Thoracic aorta endothelial cell (primary cell): ENCODE results near the genes NOL4L, SNTA1 and ASIP.

DNA sequence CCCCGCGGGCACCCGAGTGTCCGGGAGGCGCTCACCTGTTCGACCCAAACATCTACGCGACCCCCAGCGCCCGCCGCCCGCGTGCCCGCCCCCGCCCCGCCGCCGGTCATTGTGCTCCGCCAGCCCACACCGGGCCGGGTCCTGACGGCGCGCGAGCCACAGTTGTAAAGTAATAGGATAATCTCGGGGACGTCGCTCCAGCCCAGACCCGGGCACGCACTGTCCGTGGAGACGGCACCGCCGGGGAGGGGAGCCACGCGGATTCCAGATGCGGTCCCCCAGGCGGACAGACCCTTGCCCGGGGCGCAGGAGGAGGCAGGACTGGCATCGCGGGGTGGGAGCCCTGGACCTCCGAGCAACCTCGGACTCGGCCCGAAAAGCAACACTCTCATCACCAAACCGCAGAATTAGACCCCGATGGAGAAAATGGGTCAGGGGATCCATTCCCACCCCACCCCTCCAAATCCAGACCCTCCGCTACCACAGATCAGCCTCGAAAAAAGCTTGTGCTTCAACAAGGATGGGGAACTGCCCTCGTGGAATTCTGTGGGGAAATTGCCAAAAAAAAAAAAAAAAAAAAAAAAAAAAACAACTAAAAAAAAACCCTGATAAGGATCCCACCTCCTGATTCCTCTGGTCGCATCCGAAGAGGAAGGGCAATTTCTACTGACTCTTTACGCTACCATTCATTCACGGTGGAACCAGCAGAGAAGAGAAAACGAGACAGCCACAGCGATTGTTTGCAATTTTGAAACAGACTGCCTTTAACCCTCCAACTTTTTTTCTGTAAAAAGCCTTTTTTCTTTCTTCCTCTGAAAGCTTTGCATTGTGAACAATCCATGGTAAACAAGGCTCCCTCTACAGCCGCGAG is 100.4 kb downstream of the NOL4L start:
- CAGE, long polyA plus RNA = no peak

GRCh38 chr20:32485510-32485864 is 99.6 kb downstream of the NOL4L start:
- CAGE, long polyA plus RNA = no peak

- CAGE, long polyA plus RNA = no peak
Measured at GRCh38 chr20:32485865-32486337, 99.2 kb downstream of the NOL4L start.

GRCh38 chr20:32584518-32585674 is at the start of gene NOL4L:
Gene NOL4L (minus strand): TSS chr20:32585333.
- CAGE, long polyA plus RNA = no peak

DNA sequence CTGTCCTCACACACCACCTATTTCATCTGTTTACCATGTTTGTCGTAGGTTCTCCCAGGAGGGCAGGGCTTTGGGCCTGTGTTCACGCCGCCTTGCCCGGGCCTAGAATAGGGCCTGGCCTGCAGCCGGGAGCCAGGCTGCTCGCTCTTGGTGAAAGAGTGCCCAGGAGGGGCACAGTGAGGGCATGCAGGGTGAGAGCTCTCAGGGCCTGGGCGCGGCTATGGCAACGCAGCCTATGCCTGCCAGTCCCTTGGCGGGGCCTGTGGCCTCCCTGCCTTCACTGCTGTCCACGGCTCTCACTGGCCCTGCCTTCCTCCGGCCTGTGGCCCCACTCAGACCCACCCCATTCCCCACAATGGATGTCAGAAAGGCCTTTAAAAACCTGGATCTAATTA is 22.6 kb upstream of the NOL4L start:
- CAGE, long polyA plus RNA = no peak

DNA sequence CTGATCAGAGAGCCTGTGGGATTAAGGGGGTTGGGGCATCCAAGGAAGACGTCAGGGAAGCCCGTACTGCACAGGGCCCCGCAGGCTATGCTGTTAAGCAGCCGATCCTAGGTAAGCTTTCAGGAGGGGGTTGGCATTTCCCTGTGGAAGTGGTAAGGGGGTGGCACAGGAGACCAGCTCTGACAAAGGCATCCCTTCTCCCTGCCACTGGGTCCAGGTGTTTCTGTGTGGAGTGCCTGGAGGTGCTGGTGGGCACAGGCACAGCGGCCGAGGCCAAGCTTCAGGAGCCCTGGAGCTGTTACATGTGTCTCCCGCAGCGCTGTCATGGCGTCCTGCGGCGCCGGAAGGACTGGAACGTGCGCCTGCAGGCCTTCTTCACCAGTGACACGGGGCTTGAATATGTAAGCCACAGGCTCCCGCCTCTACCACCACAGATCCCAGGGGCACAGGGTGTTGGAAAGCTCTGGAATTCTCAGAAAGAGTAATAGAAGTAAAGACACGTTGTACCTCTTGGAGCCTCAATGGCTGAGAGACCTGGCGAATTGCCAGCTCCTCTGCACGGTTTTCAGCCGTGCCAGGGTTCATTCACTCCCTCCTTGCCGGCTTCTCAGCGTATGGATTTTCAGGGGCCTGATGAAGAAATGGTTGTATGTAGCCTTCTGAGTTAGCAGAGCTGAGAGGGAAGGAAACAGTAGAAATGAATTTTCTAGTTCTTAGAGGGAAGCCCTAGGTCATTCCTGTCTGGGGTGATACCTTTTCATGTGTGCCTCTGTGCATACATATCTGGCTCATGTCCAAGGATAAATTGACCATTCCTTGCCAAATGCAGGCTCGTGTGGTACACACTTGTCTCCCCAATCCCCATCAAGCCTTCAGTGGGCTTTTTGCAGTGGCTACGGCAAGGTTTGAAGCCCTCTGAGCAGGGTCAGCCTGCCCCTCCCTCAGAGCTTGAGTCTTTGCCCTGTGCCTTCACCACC is 21.2 kb upstream of the MAPRE1 start:
- CAGE, long polyA plus RNA = no peak

DNA sequence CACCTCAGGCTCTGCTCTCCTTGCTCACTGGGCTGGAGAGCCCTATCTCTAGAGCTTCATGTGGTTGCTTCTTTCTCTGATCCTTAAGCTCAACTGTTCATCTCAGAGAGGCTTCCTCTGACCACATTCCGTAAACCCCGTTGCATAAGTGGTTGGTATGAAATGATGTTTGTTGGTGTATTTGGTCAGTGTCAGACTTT is 4.1 kb downstream of the MAPRE1 start:
- CAGE, long polyA plus RNA = no peak

- CAGE, long polyA plus RNA = no peak
Measured at GRCh38 chr20:33443477-33443807, at the start of gene SNTA1. Gene SNTA1 (minus strand): TSS chr20:33443763.

DNA sequence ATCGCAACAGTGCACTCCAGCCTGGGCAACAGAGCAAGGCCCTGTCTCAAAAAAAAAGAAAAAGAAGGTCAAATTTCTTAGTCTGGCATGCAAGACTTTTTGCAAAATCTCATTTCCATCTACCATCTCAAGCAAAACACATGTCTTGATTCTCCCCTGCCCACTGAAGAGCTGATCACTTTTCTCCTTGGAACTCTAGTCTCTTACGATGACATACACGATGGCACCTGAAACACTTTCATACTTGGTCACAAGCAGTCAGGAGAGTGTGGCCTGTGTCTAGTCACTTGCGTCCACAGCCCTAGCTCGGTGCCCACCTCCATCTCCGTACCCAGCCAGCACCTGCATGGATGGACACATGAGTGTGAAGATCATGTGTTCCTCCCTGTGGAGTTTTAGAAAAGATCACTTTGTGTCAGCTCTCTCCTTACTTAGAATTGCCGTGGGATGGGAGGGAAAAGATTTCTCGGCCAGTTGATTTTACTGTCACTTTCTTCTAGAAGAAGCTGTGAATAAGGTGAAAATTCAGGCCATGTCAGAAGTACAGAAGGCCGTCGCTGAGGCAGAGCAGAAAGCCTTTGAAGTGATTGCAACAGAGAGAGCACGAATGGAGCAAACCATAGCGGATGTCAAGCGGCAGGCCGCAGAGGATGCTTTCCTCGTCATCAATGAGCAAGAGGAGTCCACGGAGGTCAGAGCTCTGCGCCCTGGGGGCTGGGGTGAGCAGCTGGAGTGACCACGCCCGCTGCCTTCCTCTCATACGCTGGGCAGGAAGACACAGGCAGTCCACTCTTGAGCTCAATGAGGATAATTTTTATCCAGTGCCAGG is 22.1 kb upstream of the C20orf144 start:
- CAGE, long polyA plus RNA = no peak

DNA sequence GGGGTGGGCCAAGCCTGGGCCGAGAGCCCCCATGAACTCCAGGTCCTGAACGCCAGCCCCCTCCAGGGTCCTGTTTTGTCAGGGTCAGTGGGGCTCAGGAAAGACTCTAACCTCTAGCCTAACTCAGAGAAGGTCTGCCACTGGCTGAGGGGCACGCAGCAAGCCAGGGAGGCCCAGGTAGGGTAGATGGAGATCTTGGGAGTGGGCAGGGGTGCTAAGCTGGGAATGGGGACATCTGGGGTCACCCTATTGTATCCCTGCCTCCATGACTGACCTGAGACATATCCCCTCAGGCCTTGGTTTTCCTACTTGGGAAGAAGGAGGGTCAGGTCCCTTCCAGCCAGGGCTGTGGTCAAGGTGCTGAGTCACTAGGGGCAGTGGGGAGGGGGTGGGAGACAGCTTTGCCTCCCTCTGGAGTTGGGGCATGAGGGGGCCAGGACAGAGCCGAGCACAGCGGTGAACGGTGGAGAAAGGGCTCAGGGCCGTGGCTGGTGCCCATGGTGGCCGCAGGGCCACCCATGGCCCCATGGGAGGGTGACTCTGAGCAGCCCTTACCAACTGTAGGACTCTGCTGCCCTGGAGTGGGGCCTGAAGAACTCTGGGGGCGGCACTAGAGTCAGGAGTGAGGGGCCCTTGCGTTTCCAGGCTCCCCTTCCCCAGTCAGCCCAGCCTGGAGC is 844 bp downstream of the NECAB3 start:
- CAGE, long polyA plus RNA = no peak

- CAGE, long polyA plus RNA = no peak
Measured at GRCh38 chr20:33718547-33718802, 1.6 kb downstream of the PXMP4 start.

DNA sequence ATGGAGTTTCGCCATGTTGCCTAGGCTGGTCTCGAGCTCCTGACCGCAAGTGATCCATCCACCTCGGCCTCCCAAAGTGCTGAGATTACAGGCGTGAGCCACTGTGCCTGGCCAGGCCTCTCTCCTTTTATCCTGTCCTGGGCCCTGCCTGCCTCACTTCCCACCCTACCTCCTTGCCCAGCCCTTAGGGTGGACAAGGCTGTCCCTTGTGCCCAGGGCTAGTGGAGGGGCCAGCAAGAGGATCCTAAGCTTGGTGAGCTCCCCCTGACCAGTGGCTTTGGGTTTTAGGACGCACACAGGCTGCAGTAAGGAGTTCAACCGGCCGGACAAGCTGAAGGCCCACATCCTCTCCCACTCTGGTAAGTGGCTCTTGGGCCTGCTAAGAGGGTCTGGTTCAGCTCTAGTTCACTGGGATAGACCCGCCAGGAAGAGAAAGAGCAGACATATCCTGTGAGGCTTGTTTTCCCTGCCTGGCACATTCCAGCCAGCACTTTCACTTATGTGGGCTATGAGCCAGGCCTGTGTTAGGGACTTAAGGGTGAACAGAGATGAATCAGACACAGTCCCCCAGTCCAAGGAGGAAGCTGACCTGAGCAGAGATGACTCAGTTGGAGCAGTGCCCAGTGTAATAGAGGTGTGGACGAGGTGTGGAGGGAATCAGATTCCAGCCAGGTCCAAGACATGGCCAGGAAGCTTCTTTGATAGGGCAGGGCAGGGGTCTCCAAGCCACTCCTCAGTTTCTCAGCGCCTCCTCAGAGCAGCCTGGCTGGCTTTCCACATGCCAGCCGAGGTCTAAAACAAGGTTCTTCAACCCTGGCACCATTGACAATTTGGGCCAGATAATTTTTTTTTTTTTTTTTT is 21.7 kb upstream of the CHMP4B start:
- CAGE, long polyA plus RNA = no peak

DNA sequence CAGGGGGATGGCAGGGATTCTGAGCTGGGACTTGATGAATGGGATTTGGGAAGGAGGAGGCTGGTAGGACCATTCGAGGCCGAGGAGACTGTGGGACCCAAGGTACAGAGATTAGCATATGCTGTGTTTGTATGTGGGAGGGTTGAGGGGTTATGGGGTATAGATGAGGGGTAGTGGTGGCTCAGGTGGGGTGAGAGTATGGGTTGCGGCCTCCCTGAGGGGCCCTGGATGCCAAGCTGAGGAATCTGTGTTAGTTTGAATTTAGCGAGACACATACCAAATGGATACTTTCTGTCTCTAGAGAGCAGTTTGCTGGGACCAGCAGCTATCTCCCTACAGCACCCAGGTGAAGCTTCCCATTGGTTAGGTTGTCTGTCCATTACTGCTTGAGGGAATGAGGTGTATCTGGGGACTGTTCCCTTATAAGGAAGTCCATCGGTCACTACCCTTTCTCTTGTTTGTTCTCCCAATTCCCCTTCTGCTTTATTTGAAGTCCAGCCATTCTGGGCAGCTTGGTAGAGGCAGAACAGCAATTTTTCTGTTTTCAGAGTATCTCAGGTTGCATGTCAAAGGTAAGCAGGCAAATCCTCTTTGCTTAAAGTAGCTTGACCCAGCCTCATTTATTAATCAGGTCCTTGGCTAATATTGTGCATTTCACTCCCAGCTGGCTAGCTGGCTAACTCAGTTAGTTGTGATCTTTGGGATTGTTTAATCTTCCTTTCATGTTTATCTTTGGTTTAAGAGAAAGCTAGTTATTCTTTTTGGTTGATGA is 15.3 kb downstream of the CHMP4B start:
- CAGE, long polyA plus RNA = no peak

DNA sequence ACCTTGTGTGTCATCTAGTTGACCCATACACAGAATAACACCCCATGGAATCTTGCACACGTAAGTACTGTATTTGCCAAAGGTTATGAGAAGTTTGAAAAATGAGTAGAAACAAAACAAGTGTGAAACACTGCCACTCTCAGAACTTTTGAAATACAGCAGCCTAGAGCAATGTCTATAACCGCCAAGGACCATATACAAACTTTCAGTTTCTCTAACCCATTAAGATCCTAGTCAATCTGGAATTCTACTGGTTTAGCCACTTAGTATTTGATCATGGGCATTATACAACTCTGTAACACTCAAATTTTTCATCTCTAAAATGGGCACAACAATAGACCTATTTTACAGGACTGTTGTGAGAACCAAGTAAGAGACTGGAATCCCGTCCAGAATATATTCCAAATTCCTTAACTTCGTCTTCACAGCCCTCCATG is 1.3 kb downstream of the EIF2S2 start:
- CAGE, long polyA plus RNA = no peak

DNA sequence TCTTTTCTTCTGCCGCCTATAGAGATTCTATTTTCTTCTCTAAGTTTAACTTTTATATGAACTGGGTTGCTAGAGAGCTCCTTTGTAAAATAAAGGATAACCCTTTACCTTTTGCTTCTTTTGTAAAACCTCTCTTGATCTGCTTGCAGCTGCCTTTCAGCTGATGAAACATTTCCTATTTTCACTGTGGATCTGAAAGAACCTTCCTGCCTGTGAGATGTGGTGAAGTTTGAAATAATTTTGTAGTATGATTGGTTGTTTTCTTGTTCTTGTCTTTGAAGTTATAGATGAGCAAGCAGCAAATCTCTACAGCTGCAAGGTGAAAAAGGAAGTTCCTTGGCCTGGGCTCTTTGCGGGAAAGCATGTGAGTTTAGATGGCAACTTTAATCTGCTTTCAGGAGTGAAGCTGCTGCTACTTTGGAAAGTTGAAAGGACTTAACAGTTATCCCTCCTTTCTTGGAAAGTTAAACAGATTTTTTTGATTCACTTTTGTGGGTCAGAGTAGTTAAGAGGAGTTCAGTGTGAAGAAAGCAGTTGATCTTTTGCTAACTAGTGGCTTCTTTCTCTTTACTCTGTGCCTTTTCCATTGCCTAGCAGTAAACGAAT is at the start of gene ASIP:
ASIP (plus strand) TSS at position 298 of the 606 bp plus-strand sequence.
- CAGE, long polyA plus RNA = no peak

DNA sequence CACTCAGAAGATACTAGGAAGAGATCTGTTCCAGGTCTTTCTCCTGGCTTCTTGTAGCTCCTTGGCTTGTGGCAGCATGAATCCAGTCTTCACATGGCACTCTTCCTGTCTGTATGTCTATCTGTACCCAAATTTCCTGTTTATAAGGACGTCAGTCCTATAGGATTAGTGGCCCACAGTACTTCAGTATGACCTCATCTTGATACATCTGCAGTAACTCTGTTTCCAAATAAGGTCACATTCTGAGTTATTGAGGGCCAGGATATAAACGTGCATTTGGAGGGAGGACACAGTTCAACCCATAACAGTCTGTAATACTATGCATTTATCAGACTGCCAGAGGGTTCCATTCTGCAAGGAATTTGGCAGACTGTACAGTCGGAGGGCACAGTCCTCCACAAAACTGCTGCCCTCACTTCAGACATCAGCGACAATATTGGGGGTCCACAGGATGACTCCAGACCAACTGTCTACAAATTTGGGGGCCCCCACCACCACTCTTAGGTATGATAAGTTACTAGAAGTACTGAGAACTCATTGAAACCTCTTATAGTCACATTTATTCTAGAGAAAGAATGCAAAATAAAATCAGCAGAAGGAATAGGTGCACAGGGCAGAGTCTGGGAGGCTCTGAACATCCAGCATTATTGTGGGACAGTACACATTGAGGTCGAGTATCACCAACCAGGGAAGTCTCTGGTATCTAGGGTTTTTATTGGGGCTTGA is 57.4 kb upstream of the DYNLRB1 start:
- CAGE, long polyA plus RNA = no peak

DNA sequence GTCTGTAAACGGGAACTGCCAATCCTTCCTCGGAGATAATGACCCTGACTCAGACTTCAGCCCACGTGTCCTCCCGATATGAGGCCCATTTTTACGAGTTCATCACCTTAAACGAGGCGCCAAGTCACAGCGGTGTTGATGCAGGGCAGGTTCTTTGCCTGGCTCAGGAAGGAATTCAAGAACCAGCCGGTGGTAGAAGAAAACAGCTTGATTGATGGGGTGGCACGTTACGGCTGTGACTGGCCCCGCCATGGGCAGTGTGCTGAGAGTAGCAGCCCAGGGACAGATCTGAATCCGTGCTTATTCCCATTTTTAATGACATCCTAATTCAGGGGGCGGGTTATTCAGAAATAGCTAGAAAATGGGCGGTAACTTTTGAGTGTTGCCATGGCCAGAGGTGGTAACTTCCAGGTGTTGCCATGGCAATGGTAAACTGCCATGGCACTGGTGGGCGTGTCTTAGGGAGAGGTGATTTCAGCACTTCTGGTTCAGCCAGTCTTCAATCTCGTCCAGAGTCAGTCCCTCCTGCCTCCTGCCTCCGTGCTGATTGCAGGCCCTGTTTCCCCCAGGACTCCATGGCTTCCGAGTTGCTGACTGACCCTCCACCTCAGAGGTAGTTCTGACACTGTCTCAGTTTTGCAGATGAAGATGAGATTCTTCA is 9.1 kb upstream of the MAP1LC3A start:
- CAGE, long polyA plus RNA = no peak

GRCh38 chr20:34874686-34875258 is 1.6 kb upstream of the ACSS2 start:
- CAGE, long polyA plus RNA = no peak

DNA sequence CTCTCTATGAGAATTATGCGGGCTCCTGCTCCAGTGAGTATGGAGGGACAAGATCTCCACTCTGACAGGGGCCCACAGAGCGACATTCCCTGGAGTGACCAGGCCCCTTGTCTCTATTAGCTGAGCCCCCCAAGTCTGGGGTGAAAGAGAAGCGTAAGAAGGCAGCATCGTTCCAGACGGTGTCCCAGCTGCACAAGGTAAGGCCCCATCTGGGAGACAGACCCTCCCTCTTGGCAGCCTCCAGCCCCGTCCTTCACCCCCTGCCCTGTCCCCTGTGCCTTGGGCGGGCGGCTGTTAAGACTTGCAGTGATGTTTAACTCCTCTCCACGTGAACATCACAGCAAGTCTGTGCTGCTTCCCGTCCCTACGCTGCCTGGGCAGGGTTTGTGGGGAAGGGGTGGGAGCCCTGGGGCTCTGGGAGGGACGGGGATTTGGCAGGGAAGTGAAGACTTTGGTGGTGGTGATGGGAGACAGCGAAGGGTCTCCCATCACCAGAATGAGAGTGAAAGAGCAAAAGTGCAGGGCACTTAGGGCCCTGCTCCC is 34.5 kb downstream of the MYH7B start:
- CAGE, long polyA plus RNA = no peak

- CAGE, long polyA plus RNA = no peak
Measured at GRCh38 chr20:35038950-35039447, 53.6 kb downstream of the TRPC4AP start.